ENCODE measurements around the gene ZNF280B.

DNA sequence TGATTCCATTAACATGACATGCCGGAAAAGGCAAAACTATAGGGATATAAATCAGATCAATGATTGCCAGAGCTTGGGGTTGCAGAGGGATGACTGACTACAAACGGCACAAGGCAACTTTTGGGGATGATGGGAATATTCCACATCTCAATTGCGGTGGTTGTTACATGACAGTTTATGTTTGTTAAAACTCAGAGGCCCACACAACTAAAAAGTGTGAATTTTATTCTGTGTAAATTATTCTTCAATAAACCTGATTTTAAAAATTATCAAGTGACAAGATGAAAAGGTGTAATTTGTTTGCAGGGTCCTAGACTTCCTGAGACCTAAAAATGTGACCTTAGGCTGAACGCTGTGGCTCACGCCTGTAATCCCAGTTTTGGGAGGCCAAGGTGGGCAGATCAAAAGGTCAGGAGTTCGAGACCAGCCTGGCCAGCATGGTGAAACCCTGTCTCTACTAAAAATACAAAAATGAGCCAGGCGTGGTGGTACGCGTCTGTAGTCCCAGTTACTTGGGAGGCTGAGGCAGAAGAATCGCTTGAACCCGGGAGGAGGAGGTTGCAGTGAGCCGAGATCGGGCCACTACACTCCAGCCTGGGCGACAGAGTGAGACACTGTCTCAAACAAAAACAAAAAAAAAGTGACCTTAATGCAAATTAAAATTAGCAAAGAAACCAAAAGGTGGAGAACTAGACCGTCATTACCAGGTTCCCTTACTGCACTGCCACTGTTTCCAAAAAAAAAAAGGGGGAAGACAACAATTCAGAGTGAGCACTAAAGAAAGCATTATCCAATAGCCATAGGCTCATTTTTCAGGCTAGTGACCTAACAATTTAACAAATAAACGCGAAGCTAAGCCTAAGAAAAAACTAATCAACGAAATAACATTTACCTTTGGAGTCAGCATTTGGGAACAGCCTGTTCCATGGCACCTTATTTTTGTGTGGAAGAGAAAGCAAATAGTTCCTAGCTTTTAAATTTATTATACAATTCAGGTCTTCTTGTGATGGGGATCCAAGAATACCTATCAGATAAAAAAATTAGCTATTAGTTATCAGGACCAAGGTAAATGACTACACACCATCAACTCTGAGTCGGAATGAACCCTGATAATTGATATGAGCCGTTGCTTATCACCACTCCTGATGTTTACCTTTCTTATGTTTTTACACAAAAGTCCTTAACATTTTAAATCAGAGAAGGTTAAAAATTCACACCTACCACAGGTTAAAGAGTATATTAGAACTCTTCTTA is 52.2 kb upstream of the YPEL1 start:
- RRBS: no CpG with 5 or more reads among the region's 20 CpGs

GRCh38 chr22:21938523-21939102 is 14.0 kb downstream of the PPM1F start:
- RRBS: no CpG with 5 or more reads among the region's 14 CpGs

- RRBS: no CpG with 5 or more reads among the region's 10 CpGs
These were observed 3.4 kb downstream of the PPM1F start for GRCh38 chr22:21949152-21949765.

DNA sequence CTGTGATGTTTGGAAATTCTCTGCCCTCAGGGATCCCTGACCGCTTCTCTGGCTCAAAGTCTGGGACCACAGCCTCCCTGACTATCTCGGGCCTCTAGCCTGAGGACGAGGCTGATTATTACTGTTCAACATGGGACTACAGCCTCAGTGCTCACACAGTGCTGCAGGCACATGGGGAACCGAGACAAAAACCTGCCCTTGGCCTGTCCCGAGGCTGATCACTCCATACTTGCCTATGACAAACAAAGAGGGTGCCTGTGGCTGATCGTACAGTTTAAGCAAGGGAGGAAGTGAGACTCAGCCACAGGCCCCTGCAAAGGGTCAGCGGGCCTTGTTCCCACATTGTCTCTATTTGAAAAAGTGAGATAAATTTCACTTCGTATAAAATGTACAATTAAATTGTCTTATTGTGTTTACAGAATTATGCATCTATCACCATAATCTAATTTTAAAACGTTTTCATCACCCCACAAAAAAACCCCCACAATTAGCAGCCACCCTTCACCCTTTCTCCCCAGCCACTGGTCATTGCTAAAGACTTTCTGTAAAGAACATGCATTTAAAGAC is 43.9 kb upstream of the TOP3B start:
- RRBS: no CpG with 5 or more reads among the region's 9 CpGs

DNA sequence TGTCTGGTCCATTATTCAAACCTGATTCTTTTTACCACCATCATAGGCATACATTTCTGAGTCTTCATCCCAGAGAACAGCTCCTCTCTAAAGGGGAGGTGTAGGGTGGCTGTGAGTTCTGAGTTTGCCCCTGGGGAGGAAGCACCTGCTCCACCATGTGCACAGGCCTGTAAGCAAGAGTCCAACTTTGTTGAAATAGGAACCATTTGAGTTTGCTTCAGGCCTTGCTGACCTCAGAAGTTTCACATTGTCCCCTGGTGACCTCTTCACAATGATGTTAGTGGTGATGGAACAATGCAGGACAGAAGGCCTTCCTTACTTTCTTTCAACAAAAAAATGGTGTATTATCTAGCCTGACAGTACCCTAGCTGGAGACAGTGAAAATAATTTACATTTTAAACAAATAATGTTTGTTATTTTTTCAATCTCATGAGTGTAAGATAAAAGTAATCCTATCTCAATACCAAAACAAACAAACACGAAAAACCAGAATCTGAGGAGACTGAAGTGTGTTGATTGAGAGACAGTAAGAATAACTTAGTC is 54.7 kb upstream of the TOP3B start:
- RRBS: no CpG with 5 or more reads among the region's 1 CpG

DNA sequence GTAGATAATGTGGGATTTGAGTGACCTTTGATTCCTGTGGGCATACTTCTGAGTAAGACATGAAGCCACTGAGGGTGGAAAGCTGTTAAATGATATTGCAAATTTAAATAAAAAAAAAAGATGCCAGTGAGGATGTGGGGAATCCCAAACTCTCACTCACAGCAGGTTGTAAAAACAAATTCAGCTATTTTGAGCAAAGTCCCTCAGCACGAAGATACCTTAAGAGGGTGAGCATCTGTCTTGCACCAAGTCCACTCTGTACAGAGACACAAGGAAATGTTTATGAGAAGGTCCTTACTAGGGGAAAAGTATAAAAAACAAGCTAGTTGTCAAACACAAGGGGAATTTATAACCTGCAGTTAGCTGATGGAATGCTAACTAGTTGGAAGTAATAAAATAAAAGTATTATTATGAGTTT is 59.6 kb upstream of the TOP3B start:
- RRBS: no CpG with 5 or more reads among the region's 1 CpG

DNA sequence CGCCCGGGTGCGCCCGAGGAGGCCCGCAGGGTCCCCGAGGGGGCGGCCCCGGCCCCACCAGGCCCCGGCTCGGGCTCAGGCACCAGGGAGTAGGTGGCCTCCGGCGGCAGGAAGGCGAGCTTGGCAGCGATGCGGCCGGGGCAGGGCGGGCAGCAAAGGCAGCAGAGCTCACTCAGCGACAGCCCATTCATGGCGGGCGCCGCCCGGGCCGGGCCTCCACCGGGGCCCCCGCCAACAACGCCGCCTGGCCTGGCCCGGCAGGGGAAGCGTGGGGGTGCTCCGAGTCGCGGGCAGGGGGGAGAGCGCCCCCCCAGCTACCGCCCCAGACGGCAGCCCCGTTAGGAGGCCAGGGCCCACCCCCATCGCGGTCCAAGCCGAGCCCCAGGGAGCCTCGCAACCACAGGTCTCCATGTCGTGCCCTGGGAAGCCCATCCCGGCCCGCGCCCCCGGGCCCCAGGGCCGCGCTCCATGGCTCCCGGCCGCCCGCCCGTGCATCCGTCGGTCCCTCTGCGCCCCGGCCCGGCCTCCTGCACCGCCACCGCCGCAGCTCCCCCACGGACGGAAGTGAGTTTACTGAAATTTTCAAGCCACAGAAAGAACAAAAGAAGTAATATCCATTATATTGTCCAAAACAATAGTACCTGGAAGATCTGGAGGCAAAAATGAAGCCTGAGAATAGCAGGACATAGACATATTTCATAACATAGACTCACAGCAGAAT is 126.6 kb upstream of the VPREB1 start:
- RRBS: 64% methylated on average over 9 of the region's 61 CpGs

DNA sequence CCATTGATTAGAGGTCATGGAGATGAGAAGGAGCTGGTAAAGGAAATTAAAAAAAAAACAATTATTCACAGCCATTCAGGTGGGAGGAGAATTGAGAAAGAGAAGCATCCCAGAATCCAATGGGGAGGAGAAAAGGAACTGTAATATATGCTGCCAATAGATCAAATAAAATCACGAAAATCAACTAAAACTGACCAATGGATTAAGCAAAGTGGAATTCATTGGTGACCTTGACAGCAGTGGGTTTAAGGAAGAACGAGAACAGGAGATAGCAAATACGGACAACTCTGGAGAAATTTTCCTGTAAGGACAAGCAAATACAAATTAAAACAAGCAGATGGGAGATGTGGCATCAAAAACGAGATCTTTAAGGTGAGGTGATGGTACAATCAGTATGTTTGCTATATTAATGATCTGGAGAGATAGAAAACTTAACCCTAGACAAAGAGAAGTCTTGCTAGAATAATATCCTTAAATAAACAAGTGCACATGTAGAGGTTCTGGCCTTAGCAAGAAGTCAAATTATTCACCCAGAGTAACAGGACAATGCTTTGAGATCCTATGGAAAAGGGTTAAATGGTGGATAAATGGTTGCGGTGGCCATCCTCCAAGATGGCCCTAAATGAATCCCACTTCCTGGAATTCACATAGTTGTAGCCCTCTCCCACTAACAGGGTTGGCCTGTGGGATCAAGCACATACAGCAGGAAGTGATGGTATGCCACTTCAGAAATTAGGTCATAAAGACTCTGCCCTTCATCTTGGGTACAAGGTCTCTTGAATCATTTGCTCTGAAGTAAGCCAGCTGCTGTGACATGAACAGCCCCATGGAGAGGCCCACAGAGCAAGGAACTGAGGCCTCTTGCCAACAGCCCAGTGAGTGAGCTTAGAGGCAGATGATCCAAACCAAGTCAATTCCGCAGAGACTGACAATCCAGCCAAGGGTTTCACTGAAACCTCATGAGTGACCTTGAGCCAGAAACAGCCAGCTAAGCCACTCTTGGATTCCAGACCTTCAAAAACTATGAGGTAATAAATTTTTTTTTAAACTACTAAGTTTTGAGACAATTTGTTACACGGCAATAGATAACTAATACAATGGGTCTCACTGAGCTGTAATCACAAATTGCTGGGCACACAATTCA is 1.9 kb downstream of the ZNF280B start:
- RRBS: no CpG with 5 or more reads among the region's 7 CpGs

- RRBS: 2% methylated on average over 26 of the region's 65 CpGs
These were observed at the start of gene ZNF280B for GRCh38 chr22:22508385-22509037. Gene ZNF280B, minus strand, starts transcription at chr22:22508742.

DNA sequence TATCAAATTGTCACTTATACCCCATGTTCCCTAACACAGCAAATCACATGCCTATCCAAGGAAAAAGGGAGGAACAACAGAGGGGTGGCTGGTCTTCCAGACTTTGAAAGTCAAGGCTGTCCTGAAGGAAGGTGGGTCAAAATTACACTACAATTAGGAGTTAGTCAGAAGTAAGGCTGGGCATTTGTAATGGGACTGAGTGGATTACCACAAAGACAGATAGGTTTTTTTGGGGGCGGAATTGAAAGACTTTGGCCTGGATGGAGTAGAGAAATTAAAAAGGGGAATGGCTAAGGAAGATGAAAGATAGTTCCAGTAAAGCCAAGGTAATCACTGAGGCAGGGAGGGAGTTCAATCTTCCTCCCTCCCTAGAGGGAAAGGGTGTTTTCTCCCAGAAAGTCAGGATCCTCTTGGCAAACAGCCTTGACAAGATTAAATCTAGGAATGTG is 5.8 kb downstream of the PRAME start:
- RRBS: no CpG with 5 or more reads among the region's 1 CpG

- RRBS: no CpG with 5 or more reads among the region's 5 CpGs
These were observed 48.4 kb downstream of the GGTLC2 start for GRCh38 chr22:22692784-22693168.

DNA sequence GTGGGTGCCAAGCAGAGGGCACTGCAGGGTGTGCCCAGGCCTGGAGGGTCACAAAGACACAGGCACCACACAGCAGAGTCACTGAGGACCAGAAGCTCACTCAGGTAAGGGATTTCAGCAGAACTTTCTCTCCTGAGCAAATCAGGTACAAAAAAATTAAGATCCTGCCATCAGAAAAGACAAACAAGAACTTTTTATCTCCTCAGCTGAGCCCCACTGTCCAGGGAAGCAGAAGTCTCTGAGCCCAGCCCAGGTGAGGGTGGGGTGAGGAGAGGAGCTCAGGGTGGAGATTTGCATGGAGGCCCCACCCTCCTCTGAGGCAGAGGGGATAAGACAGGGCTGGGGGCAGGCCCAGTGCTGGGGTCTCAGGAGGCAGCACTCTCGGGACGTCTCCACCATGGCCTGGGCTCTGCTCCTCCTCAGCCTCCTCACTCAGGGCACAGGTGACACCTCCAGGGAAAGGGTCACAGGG is 95.4 kb upstream of the IGLL5 start:
- RRBS: no CpG with 5 or more reads among the region's 2 CpGs

DNA sequence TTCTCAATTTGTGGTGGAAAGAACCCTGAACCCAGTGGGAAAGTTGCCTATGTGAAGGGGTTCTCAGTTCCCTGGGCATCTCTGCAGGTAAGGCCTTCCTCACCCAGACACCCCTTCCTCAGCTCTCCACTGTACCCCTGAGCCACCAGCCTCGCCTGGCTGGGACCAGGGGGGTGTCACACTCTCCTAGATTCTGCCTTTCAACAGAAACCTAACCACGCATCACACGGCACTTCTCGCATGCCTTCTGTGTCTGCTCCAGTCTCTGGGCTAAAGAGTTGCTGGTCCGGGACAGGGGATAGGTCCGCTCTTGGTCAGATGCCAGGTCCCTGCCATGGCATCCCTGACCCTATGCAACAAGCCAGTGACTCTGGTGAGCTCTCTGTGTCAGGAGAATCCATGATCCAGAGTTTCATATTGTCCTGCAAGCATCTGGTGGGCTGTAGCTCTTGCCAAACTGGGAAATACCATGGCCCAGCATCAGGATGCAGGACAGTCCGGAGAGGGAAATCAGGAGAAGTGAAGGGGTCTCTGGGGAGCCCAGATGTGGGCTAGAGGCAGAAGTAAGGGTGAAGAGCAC is 14.0 kb downstream of the IGLL5 start:
- RRBS: no CpG with 5 or more reads among the region's 7 CpGs

DNA sequence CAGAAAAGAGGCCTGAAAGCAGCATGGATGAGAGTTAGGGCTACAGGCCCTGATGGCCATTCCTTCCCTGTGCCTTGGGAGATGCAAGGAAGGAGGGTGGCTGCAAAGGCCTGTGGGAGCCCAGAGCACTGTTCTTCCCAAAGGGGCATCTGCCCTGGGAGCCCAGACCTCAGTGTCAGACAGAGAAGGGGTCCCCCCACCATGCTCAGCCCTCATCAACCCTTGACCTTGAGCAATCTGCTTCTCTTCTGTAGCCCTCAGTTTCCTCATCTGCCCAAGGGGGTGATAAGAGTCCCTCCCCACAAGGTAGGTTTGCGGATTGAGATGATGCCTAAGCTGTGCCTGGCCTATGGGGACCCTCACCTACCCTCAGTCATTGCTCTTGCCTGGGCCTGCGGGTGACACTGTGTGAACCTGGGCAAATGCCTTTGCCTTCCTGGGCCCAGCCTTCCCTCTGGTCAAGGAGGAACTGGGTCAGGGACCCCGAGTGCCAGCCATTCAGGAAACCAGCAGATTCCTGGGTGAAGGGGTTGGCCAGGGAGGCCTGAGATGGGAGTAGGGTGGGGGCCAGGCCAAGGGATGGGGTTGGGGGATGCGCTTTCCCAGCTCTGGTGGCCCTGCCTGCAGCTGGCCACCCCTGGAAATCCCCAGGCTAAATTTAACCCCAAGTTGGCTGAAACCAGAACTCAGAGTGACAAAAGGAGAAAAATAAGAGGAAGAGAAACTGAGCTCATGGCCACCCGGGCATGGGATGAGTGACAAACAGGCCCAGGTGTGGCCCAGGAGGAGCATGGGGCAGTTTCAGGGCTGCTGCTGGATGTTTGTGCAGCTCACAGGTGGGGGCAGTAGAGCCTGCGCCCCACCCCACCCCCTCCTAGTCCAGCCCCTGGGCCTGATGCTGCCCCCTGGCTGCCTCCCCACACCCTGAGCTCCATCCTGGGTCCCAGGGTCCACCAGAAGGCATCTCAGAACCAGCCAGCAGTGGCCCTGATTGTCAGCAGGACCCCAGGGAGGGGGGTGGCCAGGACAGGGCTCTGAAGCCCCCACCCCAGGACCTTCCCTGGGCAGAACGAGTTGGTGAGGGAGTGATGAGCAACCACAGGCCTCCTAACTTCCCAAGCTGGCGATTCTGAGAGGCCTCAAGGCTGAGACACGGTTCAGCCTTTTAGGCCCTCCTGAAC is 47.8 kb downstream of the IGLL5 start:
- RRBS: no CpG with 5 or more reads among the region's 9 CpGs

DNA sequence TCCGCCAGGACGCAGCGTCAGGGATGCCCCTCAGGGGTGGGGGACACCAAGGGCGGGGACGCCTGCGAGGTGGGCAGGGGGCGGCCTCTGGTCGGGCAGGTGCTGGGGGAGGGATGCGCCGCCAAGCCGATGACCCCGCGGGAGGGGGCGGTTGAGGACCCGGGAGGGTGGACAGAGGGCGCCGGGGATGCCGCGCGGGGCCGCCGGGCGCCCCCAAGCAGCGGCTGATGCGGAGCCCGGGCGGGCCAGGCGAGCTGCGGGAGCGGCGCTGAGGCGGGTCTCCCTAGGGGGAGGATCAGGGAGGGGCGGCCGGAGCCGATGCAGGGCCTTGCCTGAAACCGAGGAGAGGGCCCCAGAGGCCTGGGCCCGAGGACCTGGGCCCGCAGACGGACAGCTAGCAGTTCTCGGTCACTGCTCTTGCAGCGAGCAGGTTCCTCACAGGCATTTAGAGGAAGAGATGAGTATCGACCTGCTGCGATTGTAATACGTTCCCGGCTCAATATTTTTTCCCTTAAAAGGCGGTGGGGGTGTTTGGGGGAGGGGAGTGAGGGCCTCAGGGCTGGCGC is 451 bp downstream of the GNAZ start:
- RRBS: 3% methylated on average over 8 of the region's 47 CpGs

DNA sequence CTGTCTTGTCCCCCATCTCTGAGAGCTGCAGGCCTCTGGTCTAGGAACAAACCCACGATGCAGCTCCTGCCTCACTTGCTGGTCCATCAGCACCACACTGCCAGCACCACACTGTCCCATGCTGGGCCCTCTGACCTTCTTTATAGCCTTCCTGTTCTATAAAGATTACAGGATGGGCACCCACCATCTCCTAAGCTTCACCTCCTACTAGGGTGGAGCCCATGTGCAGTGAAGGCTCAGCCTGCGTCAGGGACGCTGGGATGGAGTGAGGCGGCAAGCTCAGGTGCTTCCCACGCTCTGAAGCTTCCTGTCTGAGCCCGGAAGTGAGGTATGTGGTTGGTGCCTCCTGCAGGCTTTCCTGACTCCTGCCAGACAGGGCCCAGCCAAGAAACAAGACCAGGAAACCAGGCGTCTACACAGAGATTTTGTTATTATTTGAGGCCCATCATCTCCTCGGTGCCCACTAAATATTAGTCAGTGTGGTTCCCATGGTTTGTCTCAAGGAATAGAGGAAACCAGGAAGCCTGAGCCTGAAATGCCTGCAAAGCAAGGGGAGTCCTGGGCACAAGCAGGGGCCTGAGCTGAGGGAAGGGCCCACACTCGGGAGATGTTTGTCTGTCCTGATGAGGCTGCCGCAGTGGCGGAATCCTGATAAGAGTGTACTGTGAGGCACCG is 22.2 kb downstream of the RSPH14 start:
- RRBS: no CpG with 5 or more reads among the region's 12 CpGs

DNA sequence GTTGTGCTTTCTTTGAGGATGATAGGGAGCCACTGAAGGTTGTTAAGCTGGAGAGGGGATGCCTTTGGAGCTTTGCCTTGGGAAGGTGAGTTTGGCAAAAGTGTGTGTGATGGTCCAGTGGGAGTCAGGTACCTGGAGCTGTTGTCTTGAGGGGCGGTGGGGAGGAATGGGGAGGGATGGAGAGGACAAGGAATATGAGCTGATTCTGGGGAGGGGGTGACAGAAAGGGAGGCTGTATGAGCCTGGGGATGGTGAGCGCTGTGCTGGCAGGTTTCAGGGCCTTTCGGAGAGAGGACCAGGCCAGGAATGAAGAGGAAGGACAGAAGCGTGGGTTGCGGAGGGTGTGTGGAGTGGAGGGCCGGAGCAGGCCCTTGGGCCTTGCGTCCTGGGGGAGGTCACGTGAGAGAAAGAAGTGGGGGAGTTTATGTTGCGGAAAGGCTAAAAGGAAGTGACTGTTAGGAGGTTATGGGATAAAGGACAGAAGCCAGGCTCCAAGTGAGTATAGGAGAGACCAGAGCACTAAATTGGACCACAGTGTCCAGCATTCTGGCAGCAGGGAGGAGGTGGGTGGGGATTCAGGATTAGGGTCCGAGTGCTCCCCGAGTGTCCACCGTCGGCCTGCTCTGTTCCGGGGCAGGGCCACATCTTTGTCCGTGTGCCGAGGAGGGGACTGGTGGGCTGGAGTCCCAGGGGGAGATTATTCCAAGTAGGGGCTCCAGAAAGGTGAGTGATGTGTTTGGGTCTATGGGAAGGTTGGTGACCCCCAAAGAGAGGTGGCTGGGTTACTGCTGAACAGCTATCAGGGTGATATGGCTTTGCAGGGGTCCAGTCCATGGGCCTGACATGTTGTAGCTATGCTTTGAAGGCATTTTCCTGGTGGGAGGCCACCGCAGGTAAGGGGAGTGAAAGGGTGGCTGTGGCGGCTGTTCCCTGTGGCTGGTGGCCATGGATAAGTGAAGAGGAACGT is 17.6 kb downstream of the BCR start:
- RRBS: no CpG with 5 or more reads among the region's 19 CpGs

DNA sequence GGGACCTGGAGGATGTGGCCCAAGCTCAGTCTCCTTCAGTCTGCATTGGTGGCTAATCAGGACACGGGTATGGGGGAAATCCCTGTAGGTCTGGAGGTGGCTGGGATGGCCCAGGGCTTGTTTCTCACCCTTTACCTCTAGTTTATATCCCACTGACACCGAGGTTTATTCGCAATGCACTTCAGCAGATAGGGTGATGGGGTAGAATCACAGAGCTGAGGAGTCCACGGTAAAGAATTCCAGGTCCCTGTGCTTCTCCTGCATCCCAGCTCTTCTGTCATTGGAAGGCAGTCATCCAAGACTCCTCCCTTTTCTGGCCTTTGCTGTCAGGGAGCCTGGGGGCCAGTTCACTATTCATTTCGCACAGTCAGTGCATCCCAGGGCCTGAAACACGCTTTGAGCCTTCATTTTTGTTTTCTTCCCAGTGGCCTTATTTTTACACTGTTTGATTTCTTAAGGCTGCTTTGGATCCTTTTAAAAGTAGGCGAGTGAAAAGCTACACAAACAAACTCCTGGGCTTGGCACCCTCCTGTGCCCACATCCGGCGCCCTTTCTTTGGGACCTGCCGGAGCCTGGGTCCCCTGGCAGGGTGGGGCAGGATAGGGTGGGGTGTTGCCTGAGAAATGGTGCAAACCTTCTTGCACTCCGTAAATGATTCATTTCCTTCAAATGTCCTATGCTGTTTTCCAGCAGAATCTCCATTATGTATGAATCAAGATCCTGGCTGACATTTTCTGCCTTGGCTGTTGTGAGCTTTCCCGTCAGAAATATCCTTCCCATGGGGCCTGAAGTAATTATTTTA is 45.4 kb downstream of the BCR start:
- RRBS: no CpG with 5 or more reads among the region's 12 CpGs

DNA sequence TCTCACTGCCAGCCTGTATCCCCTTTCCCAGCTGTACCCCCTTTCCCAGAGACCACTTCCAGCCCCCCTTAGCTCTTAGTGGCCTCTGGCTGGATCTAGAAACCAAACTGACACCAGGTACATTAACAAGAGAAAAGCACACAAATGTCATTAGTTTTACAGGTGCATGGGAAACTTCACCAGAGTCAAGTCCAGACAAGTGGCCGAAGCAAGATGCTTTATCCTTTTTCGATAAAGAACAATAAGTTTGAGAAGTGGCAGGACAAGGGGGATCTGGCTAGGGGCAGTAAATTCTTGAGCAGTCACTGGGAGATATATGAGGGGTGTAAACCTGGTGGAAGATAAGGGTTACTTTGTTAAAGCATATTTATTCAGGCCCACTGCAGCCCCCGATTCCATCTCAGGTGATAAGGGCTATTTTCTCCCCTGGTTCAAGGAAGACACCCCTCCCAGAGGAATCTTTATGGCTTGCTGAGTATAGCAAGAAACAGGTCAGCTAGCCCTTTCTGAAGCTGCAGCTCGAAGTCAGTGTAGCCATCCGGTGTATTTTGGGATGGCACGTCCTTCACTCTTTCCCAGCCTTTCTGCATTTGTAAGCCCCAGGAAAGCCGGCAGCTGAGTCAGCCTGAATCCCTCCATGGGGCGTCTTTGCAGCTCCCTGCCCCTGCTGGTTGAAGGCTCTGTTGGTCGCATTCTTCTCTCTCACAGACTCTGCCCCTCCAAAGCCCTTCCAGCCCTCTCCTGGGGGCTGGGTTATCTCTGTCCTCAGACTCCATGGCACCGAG is 61.8 kb downstream of the BCR start:
- RRBS: 85% methylated on average over 3 of the region's 10 CpGs

GRCh38 chr22:23270811-23271794 is 90.8 kb downstream of the BCR start:
- RRBS: no CpG with 5 or more reads among the region's 15 CpGs